Placental pericyte (primary cell): ENCODE data around the genes KRBA1, ZNF467, ZNF775 and GIMAP8.

DNA sequence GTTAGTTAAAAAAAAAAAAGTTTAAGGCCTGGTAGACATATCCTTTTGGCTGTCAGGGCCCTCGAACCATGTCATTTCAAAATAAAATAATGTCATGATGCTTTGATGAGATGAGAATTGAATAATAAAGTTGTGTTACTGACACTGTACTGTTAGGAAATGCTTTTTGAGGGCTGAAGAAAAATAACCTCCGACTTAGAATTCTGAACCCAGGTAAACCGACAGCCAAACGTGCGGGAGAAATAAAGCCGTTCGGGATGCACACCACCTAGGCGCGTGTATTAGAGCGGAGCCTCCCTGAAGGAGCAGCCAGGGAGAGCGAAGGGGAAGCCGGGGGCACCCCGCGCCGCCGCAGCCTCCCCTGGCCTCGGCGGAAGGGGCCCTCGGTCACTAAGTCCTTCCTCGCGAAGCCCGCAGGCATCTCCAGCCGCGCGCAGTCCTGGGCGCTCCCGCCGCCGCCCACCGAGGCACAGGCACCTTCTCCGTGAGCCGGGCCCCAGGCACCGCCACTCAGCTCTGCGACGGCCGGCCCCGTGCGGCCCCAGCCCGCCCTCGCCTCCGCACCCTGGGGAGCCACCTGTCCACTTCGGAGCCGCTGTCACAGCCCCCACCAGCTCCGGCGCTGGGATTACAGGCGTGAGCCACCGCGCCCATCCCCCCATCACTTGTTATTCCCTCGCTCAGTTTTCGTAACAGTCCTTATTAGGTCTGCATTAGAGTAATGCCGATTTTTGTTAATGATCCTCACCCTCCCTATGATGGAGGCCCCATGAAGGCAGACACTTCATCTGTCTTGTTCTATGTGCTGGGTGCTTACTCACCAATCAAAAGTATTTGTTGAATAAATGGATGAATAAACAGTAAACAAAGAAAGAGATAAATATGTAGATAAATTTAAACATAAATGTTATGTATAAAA lies 22.2 kb upstream of the KRBA1 start:
- CAGE, long polyA plus RNA, result no peak

DNA sequence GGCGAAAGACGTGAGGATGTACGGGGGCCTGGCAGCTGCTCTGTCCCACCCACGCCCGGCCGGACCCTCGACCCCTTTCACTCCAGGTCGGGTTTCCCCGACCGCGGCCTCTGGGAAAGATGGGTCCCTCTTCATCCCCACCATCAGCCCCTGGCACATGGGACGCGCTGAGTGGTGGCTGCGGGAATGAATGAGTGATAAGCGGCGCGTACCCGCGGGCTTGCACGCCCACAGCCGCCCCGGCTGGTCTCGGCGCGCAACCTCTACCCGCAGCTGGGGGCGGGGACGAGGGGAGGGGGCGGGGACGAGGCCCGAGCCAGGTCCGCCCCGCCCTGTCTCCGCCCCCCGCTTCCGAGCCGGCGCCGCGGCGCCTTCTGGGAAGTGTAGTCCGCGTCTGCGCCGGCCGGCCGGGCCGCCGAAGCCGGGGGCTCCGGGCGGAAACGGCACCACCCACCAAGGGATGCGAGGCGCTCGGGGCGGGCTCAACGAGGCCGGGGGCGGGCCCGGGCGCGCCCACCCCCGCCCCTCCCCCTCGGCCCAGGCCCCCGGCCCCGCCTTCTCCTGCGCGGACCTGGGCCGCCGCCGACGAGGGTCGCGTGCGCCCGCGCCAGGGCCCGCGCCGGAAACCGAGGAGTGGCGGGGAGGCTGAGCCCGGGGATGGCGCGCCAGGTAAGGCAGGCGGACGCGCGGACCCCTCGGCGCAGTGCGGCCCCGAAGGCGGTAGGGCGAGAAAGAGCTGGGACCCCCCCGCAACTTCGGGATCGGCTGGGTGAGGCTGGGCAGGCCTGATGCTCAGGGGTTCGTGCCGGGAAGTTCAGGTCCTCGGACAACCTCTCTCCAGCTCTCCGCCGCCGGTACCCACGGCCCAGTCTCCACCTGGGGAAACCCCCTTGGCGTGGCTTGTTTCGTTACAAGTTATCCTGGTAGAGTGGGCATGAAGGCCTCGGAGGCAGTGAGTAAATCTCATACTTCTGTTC lies at the start of gene KRBA1:
Gene KRBA1, plus strand, starts transcription at position 554 of the 977 bp plus-strand sequence.
- CAGE, long polyA plus RNA, result no peak

DNA sequence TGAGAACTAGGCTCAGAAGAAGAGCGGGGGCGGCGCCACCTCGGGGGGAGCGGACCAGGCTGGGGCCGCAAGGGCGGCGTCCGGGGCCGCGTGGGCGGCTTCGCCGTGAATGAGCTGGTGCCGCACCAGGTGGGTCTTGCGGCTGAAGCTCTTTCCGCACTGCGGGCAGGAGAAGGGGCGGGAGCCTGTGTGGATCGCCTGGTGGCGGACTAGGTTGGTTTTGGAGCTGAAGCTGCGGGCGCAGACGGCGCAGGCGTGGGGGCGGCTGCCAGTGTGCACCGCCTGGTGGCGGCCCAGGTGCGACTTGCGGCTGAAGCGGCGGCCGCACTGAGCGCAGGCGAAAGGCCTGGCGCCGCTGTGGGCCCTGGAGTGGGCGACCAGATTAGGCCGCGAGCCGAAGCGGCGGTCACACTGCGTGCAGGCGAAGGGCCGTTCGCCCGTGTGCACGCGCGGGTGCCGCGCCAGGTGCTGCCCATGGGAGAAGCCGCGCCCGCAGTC lies 8.6 kb downstream of the ZNF467 start:
- CAGE, long polyA plus RNA, result no peak

- CAGE, long polyA plus RNA, result no peak
Measured at GRCh38 chr7:149771456-149772579, 1.6 kb downstream of the ZNF467 start.

DNA sequence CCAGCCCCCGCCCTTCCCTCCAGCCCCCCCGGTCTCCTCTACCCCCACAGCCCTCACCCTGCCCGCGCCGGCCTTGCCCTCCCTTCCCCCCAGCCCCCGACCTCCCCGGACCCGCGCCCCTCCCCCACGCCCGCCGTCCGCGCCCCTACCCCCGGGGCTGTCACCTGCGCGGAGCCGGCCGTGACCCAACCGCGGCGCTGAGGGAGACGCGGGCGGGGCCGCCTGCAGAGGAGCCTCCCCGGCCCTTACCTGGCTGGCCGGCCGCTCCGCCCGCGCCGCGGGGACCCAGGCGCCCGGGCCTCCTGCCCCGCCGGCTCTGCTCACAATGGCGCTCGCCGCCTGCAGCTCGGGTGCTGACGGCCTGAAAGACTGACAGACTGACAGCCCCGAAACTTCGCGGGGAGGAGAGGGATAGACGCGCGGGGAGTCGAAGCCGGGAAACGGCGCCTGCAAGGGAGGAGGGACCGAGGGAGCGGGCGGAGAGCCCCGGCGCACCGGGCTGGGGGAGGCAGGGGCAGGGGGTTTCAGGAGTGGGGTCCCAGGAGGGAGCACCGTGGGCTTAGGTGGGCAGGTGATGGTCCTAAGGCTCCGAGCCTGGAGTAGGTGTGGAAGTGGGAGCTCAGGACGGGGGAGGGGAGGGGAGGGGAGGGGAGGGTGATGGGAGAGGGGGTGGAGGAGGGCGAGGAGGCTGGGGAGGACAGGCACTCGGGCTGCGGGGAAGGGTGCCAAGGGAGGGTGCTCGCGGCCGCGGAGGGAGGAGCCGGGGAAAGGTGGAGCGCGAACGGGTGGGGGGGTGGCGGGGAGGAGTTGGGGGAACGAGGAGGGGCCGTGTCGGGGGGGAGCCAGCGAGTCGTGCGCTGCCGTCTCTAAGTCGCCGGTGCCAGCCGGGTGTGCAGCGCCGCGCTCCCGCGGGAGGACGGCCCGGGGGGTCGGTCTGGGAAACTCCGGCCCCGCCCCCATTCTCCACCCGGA lies at the start of gene ZNF467:
Gene ZNF467, minus strand, starts transcription at position 730 of the 972 bp plus-strand sequence.
- CAGE, long polyA plus RNA, result no peak

GRCh38 chr7:149869895-149870613 lies 3.7 kb upstream of the ATP6V0E2 start:
- CAGE, long polyA plus RNA, result no peak

GRCh38 chr7:150047028-150047856 lies 173.5 kb downstream of the ATP6V0E2 start:
- CAGE, long polyA plus RNA, result no peak

DNA sequence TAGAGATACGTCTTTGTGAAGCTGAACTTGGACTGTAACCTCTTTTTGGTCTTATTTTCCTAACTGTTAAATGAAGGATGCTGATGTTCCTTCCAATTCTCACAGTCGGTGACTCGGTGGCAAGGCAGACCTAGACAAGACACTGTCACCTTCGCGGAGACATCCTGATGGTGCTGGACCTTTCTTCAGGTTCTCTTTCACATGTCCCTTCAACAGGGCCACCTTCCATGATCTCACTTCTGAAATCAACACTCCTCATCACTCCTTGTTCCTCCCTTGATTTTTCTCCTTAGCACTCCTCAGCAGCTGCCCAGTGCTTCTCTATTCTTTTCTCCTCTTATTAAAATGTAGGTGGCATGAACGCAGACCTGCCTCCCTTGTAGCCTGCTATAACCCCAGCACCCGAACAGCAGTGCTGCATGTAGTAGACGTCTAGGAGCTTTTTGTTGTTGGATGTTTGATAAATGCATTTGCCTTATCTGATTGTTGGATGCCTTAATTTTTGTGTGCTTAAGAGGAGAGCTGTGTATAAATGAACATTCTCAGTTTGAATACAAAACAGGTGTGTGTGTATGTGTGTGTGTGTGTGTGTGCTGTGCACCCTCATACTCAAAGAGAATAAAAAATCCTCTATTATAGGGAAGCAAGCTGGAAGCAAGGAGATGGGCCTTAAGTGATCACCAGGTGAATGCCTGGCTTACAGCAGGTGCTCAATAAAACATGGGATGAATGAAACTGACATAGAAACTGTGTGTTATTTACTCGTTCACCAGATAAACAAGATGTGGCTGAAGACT lies 220.5 kb upstream of the LRRC61 start:
- CAGE, long polyA plus RNA, result no peak

- CAGE, long polyA plus RNA, result no peak
Measured at GRCh38 chr7:150168087-150168986, 154.8 kb upstream of the LRRC61 start.

- CAGE, long polyA plus RNA, result no peak
Measured at GRCh38 chr7:150336809-150337034, 4.7 kb downstream of the RARRES2 start.

DNA sequence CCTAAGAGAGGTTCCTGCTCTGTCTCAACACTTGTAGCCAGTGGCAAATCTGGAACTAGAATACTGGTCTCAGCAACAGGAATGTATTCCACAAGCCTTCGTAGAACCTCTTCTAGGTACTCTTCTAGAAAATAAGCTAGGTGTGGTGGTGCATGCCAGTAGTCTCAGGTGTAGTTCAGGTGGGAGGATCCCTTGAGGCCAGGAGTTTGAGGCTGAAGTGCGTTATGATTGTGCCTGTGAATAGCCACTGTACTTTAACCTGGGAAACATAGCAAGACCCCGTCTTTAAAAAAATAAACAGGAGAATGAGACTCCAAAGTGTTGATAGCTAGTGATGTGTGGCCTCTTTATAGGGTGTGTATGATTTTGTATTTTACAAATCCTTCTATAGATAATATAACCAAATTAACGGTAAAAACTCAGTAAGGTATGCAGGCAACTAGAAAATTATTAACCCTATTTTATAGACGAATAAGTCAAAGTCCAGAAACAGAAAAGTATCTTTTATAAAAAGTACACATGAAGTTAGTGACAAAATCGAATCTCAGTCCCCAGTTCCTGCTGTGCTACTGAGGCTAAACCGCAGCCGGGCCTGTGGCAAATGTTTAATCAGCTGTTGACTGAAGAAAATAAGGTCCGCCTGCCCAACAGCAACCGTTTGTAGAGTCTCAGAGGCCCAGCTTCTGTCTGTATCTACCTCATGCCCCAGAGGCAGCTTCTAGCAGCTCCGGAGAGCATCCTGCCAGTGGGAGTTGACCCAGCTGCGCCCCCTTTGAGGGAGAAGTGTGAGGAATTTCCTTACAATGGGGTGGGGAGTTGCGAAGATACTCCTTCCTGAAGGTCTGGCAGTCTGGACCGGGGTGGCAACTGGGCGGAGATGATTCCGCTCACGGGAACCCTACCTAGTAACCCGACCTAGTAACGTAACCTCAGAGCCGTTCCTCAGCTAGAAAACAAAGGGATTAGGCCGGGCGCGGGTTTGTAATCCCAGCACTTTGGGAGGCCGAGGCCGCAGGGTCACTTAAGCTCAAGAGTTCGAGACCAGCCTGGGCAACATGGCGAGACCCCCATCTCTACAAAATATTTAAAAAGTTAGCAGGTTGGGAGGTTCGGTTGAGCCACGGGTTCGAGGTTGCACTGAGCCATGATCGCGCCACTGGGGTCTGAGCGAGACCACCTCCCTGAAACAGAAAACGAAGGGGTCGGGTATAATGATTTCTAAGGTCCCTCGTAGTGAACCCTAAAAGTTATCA lies 1.1 kb upstream of the ZNF775 start:
- CAGE, long polyA plus RNA, result no peak

GRCh38 chr7:150379202-150379741 lies at the start of gene ZNF775:
ZNF775 (plus strand) TSS chr7:150379330.
- CAGE, long polyA plus RNA, result no peak

DNA sequence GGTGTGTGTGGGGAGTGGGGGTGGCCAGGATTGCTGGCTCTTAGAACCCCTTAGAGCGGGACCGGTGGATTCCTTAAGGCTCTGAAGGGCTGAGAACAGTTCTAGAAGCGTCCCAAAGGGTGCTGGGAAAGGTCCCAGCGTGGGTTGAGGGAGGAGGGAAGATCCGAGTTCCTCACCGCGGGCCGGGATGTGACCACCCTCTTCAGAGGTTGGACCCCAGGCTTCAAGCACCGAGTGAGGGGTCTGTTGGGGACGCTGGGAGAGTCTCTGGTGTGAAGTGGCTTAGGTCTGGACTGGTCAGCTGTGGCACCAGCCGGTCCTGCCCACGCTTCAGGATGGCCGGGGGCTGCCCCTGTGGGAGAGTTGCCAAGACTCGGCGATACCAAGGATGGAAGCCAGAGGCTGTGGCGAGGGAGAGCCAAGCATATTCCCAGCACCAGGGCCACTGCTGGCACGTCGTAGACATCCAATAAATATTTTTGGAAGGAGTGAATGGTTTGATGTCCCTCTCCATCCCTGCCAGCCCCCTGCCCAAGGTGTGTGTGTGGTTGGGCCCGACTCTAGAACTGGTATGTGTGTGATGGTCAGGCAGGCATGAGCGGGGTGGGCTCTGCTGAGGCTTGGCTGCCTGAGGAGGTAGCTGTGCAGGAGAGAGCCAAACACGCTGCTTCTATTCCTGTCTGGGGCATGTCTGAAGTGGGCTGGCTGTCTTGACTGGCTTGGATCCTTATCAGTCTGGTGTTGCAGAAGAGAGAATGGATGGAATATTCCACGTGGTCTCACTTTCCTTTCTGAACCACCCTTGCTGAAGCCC lies 7.1 kb upstream of the ENSG00000284691 start:
- CAGE, long polyA plus RNA, result no peak

DNA sequence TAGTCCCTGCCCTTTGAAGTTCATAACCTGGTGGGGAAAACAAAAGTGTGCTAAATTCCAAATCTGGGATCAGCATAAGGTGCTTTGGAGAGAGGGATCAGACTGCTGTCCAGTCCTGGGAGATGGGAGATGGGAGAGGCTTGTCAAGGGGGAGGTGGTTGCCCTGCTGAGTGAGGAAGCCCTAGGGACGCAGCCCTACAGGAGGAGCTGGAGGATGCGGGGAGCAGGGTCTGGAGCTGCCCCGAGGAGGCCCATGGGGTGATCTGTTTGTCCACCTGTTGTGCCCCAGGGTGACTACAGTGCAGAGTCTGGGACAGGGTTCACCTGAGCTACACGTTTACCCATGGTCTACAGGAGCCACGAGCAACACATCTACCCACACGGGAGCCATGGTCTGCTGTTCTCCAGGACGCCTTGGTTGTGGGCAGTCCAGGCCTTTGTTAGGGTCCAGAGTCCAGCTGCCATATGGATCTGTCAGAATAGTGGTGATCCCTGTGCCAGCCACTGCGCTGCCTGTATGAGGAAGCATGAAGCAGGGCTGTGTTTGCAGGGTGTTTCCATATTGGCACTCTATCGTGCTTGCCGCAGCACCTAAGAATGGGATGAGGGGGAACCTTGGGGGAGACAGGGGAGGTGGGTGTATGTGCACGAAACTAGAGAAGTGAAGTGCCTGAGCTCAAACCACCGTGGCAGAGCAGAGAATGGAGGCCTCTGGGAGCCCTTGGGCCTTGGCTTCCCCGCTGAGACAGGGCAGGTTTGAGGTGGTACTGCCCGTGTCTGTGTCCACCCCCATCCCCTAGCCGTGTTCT lies 2.7 kb upstream of the ENSG00000284691 start:
- CAGE, long polyA plus RNA, result no peak

GRCh38 chr7:150450124-150451176 lies at the start of gene GIMAP8:
GIMAP8 (plus strand) TSS chr7:150450630.
- CAGE, long polyA plus RNA, result no peak

GRCh38 chr7:150556621-150557254 lies 10.5 kb upstream of the GIMAP4 start:
- CAGE, long polyA plus RNA, result no peak

DNA sequence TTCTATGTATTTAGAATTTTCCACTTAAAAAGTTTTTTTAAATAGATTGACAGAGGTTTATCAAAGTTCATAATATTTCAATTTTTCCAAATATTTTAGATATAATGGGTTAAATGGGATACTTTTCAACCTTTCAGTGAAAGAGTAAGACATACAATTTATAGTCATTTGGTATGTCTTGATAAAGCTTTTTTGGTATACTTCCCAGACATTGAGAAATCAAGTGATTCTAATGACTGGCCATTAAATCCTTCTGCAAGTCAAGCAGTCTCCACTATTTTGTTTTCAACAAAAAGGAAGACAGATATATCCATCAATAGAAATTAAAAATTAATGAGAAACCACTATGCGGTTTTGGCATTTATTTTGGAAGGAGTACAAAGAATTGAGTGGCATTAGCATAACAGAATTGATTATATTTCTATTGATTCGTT lies 31.4 kb downstream of the TMEM176B start:
- CAGE, long polyA plus RNA, result no peak

DNA sequence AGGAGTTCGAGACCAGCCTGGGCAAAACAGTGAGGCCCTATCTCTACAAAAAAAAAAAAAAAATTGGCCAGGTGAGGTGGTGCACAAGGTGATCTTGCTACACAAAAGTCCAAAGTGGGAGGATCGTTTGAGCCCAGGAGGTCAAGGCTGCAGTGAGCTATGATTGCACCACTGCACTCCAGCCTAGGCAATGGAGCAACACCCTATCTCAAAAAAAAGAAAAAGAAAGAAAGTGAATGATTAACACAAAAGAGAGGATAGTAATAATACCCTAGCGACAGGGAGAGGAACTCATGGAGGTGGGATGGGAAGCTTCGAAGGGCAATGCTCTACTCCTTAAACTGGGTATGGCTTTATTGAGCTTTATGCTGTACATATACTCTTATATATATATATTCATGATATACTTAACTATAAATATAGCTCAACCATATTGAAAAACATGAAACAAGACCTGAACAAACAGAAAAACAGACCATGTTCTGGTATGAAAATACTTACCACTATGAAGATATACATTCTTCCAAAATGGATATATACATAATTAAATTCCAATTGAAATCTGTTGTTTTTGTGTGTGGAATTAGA lies 30.3 kb downstream of the TMEM176B start:
- CAGE, long polyA plus RNA, result no peak

DNA sequence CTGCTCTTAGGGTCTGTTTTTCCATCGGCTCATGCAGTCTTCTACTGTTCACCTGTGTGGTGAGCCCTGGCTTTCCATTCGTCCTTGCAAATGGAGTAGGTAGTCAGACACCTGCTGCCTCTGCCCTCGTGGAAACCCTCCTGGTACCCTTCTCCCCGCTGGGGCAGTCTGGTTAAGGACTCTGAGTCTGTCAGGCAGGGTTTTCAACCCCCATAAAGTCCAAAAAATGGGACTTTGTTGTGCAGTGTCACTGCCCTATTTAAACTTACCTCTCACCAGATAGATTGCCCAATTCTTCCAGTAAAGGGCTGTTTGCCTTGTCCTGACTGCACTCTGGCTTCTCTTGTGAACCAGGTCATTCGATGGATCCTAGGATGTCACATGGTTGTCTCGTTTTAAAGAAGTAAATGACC lies 22.2 kb downstream of the TMEM176B start:
- CAGE, long polyA plus RNA, result no peak

- CAGE, long polyA plus RNA, result no peak
Measured at GRCh38 chr7:150799427-150799794, 753 bp downstream of the TMEM176B start.